Heart (tissue), 3 donors: Measurements from ENCODE around the genes DEFB126, RBCK1, SLC52A3, TMEM74B and FKBP1A.

- RAMPAGE, long total RNA, 2 experiments = no peak in any of the 2 experiments
Measured at GRCh38 chr20:142514-142793, at the start of gene DEFB126. TSS of gene DEFB126 (plus strand) at chr20:142590.

- RAMPAGE, long total RNA, 2 experiments = no peak in any of the 2 experiments
Measured at GRCh38 chr20:298030-298861, 876 bp downstream of the ZCCHC3 start.

- RAMPAGE, long total RNA, 2 experiments = no peak in any of the 2 experiments
Measured at GRCh38 chr20:323945-325073, 1.0 kb upstream of the SOX12 start.

GRCh38 chr20:326515-327218 is 1.3 kb downstream of the SOX12 start:
- RAMPAGE, long total RNA, 2 experiments = no peak in any of the 2 experiments

DNA sequence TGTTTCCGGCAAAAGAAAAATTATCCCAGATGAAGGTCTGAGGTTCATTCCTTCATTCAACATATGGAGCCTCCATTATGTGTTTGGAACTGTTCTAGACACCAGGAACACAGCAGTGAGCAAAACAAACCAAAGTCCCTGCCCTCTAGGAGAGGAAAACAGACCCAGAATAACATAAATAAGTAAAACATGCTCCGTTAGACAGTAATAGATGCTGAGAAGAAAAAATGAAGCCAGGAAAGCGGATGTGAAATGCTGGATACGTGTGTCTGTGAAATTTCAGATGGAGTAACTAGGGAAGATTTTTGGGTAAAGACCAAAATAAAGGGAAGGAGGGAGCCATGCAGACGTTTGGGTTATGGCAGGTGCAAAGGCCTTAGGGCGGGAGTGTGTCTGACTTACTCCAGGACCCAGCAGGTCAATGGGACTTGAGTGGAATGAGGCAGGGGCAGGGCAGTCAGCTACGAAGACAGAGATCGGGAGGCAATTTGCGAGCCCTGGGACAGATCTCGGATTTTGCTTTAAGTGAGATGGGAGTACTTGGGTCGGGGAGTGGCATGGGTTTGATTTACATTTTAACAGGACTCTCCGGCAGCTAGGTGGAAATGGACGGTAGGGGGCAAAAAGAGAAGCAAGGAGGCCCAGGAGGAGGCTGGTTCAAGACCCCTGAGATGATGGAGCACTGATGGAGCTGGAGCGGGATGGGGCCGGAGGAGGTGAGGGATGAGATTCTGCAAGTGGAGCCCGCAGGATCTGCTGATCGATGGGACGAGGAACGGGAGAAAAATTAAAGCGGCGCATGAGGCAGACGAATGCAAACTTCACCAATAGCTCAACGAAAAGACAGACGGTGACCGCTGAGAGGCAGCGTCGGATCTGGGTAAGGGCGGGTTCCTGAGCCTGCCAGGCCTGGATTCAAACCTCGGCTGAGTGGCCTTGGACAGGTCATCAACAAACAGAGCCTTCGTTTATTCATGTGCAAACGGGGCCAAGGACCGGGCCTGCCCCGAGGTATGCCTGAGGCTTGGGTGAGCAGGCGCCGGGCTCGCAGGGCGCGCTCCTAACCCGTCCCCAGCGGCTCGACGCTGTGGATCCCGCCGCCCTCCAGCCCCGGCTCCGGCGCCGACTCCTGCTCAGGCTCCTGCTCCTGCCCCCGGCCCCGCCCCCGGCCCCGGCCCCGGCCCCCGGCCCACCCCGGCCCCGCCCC is 904 bp upstream of the RBCK1 start:
- RAMPAGE, long total RNA, 2 experiments = no peak in any of the 2 experiments

DNA sequence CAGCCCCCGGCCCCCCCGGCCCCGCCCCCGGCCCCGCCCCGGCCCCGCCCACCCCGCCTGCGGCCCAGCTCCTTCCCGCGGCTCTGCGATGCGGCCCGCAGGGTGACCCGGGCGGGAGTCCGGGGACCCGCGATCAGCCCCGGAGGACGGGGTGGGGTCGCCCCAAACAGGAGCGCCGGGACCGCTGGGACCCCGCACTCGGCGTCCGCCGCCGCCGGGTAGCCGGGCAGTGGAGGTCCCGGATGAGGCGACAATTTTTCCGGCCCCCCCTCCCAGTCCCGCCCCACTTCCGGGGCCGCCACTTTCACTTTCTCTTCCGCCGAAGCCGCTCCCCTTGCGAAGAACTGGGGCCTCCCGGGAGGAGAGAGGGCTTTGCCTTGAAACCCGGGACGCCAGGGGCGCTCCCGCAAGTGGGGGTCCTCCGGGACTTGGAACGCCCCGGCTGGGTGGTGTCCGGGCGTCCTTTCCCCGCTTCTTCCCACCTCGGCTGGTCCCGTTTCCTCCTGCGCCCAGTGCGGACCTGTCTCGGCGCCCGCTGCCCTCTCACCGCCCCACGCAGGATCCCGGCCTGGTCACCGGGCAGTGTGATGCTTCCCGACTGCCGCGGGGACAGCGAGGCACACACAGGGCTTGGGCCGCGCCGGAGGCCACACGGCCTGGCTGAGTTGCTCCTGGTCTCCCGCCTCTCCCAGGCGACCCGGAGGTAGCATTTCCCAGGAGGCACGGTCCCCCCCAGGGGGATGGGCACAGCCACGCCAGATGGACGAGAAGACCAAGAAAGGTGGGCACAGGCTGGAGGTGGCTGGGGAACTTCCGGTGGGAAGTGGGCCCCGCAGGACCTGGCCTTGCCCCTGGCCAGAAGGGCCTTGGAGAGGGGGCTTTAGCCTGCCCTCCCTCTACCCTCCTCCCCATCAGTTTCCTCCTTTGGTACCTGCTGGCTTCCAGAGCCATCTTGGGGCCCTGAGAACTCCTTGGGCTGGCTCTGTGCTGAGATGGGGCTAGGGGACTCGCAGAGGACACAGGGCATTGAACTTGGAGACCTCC is at the start of gene RBCK1:
RBCK1 (plus strand) TSS at position 301 of the 1,044 bp plus-strand sequence.
- RAMPAGE, long total RNA, 2 experiments = no peak in any of the 2 experiments

DNA sequence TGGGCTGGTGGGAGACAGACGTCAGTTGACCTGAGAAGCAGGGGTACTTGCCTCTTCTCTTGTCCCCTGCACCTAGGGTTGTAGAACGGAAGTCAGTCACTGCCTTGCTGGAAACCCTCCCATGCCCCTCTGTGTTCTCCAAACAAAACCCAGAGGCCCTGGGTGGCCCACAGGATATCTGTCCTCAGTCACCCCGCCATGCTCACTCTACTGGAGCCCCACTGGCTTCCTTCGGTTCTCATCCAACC is 868 bp downstream of the RBCK1 start:
- RAMPAGE, long total RNA, 2 experiments = no peak in any of the 2 experiments

DNA sequence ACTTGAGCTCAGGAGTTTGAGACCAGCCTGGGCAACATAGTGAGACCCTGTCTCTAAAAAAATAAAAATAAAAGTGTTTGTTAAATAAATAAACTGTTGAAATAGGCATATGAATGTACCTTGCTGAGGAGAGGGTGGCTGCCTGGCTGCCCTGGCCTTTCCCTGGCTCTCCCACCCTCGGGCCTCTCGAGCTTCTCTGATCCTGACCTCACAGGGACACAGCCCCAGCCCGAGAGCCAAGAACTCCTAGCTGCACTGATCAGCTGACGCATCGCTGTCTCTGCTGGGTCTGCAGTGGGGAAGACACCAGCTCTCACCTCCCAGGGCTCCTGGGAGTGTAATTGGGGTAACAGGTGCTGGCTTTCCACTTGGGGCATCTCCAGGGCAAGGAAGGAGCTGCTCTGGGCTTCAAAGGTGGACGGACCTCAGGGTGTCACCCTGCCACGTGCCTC is 7.0 kb downstream of the TCF15 start:
- RAMPAGE, long total RNA, 2 experiments = no peak in any of the 2 experiments

DNA sequence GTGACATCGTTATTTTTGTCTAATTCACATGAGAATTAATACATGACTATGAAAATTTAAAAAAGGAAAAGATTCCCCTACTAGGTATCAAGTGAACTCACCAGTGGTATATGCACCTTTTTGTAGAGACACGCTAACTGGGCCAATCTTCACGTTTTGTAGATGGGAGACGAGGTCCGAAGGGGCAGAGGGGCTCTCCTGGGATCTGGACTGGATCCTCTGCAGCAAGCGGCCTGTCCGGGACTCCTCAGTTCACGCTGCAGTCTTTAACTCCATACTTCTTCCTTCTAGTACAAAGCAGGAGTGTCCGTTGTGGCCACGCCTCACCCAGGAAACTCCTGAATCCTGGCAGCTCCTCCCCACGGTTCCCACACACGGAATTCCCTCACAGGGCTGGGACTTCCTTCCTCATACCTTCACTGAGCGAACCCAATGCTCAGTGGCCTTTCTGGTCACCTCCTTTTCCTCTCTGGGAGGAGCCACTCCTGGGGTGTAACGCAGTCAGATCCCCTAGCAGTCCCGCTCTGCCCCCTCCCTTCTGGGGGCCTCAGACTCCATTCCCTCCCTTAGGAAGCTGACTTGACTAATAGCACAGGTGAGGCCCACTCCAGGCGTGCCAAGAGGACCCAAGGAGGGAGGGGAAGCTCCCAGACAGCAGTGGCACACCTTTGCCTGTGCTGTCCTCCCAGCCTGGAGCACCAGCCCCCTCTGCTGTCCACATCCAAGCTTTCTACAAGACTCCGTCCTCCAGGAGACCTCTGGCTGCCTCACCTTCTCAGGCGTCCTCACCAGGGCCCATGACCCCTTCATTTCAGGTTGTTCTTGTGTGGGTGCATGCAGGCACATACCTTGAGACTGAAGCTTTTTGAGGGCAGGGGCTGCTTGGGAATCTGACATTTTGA is at the start of gene SLC52A3:
SLC52A3 (minus strand) TSS at position 305 of the 902 bp plus-strand sequence.
- RAMPAGE, long total RNA, 2 experiments = start-site peak on the minus strand in 1 of 2 experiments, centred at position 294 of the sequence, 14 reads per replicate

DNA sequence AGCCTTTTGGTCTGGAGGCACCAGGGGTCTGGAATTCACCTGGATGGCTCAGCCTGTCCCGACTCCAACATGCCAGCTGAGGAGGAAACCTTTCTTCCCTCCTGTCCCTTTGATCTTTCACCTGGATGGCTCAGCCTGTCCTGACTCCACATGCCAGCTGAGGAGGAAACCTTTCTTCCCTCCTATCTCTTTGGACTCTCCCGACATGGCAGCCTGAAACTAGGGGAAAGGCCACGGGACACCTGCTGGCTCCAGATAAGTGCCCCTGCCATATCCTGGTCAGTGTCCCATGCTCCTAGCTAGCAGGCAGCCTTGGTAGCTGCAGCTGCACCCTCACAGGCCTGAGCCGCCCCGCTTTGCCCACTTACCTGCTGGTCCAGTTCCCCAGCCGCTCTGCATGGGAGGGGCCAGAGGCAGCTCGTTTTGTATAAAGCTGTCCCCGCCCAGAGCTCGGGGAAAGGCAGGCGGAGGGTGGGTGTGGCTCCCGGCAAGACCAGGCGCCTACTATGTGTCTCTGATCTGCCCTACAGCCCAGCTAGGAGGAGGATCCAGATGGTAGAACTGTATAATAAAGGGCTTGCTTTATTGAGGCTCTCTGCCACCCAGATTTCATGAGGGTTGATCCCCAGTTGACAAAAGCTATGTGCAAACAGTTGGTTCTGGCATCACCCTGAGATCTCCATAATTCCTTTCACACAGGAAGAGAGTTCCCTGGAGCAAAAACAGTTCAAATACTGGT is 7.5 kb upstream of the SLC52A3 start:
- RAMPAGE, long total RNA, 2 experiments = start-site peak on the minus strand in 1 of 2 experiments, centred at position 397 of the sequence, 8 reads per replicate

DNA sequence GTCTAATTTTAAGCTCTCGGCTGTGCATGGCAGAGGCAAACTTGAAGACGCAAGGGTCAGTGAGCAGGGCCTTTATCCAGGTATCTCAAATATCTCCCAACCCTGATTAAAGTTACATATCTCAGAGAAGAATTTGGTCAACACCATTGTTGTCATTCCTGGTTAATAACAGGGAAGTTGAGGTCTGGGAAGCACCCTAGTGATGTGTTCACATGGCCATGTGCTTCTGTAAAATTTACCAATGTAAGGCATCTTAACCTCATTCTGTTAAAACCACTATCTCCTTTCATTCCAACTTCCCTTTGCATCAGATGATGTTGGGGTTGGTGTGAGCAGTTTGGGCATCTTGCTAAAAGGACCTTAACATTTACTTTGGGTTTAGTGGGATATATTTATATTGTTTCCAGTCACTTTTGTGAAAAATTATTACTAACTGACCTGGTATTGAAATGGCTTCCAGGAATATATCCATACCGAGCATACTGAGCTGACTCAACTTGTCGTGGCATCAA is 3.9 kb upstream of the FAM110A start:
- RAMPAGE, long total RNA, 2 experiments = no peak in any of the 2 experiments

DNA sequence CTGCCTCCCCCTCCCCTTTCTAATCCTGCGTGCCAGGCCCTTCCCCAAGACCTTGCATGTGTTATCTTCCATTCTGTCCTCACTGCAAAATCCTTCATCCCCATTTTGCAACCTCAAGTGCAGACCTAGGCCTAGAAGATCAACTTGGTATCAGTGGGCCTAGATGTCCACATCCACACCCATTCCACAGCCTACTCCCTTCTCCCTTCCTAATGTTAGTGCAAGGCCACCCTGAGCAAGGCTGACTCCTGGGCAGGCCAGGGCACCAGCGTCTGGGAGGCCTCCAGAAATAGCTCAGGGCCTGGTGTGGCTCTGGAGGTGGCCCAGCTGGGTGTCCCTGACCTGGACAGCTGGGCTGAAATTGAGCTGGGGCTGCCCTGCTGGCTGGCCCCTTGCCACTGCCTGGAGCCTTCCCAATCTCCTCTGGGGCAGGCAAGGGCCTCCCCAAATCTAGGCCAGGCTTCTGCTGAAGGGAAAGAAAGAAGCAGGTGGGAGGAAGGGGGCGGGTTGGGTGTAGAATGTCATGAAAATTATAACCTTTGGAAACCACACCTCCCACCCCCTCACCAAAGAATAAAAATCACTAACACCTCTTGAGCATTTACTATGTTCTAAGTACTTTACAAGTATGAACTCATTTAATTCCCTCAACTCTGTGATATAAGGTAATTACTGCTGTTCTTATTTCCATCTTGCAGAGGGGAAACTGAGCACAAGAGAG is 2.1 kb downstream of the FAM110A start:
- RAMPAGE, long total RNA, 2 experiments = no peak in any of the 2 experiments

DNA sequence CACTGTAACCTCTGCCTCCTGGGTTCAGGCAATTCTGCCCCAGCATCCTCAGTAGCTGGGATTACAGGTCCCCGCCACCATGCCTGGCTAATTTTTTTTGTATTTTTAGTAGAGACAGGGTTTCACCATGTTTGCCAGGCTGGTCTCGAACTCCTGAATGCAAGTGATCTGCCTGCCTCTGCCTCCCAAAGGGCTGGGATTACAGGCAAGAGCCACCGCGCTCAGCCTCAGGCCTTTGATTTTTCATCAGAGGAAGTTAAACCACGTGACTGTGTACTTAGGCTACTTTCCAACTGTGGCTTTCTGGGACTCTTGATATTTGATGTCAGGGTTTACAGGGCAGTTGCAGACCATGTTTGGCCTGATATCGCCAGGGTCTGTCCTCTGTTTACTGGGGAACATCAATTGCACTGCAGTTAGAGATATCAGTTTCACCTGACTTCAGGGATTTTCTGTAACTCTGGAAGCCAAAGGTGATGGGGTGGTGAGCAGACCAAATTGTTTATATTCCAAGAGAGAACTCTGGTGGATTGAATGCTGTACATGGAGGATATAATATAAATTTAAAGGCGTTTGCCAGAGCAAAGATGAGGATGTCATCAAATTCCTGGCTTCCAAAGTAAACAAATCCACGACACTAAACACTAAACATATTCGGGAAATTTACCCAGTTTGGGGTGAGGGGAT is 4.1 kb downstream of the PSMF1 start:
- RAMPAGE, long total RNA, 2 experiments = no peak in any of the 2 experiments

DNA sequence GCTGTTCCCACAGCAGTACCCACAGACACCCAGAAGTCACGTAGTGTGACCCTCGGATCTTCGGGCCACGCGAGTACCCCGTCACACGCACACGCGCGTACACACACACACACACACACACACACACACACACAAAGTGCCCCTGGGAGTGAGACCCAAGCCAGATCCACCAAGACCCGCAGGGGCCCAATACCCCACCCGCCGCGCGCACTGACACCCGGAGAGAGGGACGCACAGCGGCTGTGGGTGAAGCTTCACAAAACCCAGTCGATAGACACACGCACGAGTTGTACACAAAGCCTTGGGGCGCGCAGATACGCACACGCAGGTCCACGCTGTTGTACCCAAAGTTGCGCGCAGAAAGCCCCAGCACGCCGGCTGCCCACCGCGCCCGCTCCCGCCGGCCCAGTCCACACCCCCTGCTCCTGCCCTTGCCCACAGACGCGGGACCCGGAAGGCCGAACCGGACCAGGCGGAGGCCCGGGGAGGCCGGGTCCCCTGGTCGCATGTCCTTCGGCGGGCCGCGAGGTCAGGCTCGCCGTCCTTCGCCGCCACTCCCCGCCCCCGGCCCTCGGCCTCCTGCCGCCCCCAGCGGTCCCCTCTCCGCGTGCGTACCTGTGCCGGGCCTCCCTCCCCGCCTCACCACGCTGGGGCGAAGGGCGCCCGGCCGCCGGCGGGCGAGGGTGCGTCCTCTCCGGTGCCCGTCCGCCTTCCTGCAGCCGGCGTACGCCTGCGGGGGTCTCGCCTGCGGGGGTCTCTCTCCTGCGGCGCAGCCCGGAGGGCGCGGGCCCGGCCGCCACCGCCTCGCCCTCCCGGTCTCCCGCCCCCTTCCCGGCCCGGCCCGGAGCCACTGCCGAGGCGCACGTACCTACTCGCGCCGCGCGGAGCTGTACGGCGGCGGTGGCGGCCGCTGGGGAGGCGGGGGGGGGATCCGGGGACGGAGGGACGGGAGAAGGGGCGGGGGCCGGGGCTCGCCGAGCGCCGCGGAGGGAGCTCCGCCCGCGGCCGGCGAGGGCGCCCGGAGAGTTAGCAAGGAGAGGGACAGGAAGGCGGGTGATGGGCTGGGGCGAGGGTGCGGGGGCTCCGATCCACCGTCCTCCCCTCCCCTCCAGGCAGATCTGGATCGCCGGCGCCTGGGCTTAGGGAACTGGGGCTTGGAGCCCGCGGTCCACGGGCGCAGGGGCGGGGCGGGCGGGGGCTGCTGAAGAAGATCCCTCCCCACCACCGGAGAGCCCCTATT is at the start of gene TMEM74B:
TMEM74B (minus strand) TSS at position 459 of the 1,240 bp plus-strand sequence.
- RAMPAGE, long total RNA, 2 experiments = no peak in any of the 2 experiments

- RAMPAGE, long total RNA, 2 experiments = no peak in any of the 2 experiments
Measured at GRCh38 chr20:1203608-1204149, 425 bp downstream of the C20orf202 start.

GRCh38 chr20:1308896-1309437 is 20.0 kb downstream of the SDCBP2 start:
- RAMPAGE, long total RNA, 2 experiments = no peak in any of the 2 experiments

DNA sequence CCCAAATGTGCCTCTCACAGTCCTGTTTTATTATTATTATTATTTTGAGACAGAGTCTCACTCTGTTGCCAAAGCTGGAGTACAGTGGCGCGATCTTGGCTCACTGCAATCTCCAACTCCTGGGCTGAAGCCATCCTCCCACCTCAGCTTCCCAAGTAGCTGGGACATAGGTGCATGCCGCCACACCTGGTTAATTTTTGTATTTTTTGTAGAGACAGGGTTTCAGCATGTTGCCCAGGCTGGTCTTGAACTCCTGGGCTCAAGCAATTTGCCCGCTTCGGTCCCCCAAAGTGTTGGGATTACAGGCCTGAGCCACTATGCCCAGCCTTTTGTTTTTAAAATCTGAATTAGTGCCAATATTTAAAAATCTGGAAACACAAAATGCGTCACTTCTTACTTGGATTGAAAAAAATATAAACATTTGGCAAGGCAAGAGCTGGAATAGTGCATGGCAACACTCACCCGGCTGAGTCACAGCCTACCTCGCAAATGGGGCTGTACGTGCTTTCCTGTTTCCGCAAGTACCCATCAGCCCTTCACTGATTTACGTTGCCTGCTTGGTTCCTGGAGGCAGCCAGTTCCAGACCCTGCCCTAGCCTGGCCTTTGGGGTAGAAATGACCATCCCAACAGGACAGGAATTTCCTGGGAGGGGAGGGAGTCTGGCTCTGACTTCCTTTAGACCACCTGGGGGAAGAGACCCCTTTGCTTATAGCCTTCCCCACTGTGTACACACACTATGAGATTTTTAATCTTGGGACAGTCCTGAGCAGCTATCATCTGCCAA is 6.2 kb downstream of the SDCBP2 start:
- RAMPAGE, long total RNA, 2 experiments = no peak in any of the 2 experiments

DNA sequence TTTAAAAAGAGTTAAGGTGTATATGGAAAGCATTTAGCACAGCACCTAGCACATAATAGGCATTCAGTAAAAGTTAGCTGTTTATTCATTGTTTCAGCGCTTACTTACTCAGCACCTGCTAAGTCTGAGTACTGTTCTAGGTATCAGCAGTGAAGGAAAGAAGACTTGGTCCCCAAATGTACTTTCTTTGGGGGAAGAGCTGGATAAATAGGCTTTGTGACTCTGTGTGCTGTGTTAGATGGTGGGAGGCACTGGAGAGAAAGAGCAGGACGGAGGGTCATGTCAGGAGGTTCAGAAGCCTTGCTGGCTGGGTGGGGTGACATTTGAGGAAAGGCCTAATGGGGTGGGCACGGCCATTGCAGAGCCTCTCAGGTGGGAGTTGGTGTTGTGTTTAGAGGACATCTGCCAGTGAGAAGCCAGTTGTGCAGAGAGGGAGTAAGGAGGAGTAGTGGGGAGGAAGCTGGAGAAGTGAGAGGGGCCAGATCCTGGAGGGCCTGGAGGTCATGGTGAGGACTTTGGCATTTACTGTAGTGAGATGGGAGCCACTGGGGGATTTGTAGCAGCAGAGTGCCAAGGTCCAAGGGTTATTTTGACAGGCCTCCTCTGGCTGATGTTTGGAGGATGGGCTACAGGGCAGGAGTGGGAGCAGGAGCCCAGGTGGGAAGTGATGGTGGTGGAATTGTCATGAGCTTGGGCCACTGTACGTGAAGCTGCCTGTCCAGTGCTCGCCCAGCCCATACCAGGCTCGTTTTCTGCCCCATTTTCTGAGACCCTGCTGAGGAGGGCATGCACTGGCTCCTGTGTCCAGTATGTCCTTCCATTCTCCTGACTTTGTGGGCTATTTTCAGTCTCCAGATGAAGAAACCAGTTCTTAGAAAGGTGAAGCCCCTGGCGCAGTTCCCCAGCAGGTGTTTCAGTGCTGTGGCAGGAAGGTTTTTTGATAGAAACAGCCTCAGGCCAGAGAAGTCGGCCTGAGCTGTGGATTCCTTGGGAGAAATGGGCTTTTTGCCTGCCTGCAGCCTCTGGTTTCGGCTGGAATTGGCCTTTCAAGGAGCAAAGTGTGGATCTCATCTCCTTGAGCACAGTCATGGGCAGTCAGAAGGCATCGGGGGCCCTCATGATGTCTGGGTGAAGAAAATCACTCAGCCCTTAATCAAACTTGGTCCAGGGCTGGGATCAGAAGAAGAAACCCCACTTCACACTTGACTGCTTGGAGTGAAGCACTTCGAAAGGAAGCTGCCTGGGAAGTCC is 777 bp downstream of the SDCBP2 start:
- RAMPAGE, long total RNA, 2 experiments = no peak in any of the 2 experiments

DNA sequence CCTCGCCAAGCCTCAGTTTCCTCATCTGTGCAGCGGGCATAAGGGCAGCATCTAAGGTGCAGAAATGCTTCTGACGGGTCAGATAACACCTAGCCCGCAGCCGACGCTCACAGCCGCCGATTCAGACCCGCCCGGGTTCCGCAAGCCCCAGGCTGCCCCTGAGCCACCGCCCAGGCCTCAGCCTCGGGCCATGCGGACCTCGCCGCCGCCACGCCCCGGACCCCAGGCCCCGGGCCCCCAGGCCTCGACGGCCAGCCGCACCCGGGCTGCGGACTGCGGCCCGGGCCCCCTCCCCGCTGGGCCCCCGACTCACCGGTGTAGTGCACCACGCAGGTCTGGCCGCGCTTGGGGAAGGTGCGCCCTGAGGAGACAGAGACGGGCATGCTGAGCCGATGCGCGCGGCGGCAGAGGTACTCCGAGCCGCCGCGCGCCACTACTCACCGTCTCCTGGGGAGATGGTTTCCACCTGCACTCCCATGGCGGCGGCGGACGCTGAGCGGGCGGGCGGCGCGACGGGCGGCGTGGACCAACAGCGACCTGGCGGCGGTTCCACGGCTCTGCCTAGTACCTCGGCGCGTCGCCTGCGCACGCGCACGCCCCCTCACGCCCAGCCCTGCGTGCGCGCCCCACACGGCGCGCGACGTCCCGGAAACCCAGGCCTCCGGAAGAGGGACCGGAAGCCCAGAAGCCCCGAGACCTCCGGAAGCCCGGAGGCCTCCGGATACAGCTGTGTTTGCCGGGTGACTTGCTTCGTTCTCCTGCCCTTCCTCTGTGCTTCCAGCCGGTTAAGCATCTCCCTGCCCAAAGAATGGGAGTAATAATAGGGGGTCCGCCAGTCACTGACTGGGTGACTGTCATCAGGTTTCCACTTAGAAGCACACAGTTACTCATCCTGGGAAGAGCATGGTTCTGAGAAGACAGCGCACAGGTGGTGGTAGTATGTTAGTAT is at the start of gene FKBP1A:
FKBP1A (minus strand) TSS at position 534 of the 949 bp plus-strand sequence.
- RAMPAGE, long total RNA, 2 experiments = start-site peak on the minus strand in 1 of 2 experiments, centred at position 542 of the sequence, 741 reads per replicate

- RAMPAGE, long total RNA, 2 experiments = no peak in any of the 2 experiments
Measured at GRCh38 chr20:1618995-1619552, 735 bp downstream of the SIRPB1 start.